Progenitor cell of endocrine pancreas (in vitro differentiated cells): ENCODE data around the genes GALP, ZNF667, ZNF17, ZNF329 and ZNF324B.

DNA sequence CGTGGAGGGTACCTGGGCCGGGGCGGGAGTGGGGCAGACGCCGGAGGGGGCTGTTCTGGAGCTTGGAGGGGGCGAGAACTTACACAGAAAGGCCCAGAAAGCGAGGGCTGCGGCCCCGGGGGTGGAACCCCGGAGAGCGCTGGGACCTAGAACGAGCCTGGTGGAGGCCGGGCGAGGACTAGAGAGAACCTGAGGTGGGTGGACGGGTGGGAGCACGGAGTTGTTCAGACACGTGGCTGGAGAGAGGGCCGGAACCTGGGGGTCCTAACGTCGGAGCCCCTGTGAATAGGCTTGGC lies 332 bp downstream of the ZNF581 start:
- PRO-cap = no peak

DNA sequence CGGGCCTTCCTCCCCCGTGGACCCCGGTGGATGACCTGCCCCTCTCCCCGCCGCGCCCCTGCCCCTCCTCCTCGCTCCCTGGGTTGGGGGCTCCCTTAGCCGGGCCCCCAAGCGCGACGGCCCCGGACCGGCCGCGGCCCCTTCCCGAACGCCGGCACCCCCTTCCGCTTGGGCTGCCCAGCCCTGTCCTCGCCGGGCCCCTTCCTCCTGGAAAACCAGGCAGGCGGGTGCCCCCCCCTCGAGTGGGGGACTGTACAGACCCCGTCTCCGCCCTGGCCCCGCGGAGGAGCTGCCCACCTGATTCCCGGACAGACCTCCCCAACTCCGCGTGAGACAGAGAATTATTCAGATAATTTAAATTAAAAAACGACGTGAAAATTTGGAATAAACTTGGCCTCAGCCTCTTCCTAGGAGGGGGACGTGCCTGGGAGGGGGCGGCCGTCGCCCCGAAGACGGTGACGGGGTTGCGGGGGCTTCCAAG lies 2.0 kb upstream of the U2AF2 start:
- PRO-cap = no peak

DNA sequence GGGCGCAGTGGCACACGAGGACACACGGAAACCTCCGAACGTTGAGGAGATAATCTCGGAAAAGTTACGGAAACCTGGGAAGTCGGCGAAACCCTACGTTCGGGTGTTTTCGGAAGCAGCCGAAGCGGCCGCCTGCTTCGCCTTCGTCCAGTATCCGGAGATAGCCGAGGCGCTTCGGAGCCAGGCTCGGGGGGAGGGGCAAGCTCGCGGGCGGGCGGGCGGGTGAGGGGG lies 218 bp upstream of the U2AF2 start:
- PRO-cap = bidirectional peak, plus-strand start outside the sequence, minus-strand start at position 152 of the sequence

DNA sequence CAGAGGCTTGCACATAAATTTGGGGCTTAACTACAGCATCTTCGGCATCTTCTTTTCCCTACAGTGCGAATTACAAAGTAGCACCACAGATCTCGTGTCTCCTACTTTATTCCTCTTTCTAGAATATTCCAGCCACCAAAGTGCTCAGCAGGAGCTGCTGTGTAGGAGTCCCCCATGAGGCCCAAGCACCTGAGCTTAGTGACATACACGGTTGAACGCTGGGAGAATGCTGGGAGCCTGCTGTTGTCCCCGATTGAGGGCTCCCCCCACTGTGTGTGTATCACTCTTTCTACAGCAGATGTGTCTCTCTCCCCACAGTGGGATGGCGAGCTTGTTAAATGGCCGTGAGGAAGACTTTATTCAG lies 22.5 kb downstream of the EPN1 start:
- PRO-cap = no peak

GRCh38 chr19:56142126-56142802 lies 1.2 kb downstream of the ZNF444 start:
- PRO-cap = bidirectional peak, plus-strand start at chr19:56142525, minus-strand start at chr19:56142223; bidirectional peak, plus-strand start at chr19:56142747, minus-strand start at chr19:56142578

- PRO-cap = no peak
Measured at GRCh38 chr19:56175673-56176250, at the start of gene GALP. Gene GALP (plus strand): TSS chr19:56176008.

- PRO-cap = no peak
Measured at GRCh38 chr19:56477060-56477664, at the start of gene ZNF667. Gene ZNF667 (minus strand): TSS chr19:56477345.

DNA sequence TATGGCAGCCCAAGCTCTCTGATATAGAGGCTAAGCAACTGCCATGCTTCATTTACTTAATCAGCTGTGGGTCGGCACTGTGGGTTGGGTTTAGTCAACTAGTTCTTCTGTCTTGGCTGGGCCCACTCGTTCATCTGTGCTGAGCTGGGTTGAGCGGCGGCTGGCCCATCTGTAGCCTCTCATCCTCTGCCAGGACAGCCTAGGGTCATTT lies 6.5 kb upstream of the ZNF835 start:
- PRO-cap = no peak

DNA sequence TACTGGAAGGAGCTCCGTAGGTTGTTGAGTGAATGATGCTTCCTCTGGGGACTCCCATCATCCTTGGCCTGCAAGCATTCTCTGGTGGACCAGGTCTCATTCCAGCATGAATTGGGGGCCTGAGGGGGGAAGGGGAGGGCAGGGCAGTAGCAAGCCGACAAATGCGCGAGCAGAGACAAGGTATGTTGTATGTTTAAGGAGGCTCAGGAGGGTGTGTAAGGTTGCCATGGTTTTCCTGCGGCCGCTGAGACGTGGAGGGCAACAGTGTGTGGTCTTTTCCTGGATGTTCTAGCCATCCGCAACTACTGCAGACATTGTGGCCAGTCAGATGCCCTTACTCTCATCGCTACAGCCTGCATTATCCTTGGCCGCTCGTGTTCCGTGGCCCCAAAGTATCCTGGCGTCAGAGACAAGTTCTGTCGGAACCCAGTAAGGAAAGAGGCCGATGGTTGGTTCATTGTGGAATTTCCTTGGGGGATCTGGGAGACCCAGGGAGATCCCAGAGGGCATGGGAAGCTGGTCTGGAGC lies 883 bp downstream of the ZNF264 start:
- PRO-cap = unidirectional peak, minus-strand start at position 78 of the sequence

DNA sequence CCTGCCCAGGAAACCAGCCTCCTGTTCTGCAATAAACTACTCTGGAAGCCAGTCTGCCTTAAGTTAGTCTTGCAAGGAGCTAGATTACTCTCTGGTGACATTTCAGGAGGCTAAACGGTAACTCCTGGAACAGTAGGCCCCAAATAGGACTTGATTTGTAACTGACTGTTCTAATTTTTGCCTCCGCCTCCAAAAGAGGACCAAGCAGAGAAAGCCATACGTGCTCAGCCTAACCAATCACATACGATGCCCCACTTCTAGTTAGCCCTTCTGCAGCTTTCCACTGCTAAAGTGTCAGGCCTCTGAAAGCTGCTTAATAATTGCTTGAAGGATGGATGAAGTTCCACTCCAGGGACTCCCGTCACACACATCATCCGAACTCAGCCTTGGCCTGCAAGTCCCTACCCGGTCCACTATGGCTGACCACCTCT lies 751 bp downstream of the ZNF805 start:
- PRO-cap = no peak

DNA sequence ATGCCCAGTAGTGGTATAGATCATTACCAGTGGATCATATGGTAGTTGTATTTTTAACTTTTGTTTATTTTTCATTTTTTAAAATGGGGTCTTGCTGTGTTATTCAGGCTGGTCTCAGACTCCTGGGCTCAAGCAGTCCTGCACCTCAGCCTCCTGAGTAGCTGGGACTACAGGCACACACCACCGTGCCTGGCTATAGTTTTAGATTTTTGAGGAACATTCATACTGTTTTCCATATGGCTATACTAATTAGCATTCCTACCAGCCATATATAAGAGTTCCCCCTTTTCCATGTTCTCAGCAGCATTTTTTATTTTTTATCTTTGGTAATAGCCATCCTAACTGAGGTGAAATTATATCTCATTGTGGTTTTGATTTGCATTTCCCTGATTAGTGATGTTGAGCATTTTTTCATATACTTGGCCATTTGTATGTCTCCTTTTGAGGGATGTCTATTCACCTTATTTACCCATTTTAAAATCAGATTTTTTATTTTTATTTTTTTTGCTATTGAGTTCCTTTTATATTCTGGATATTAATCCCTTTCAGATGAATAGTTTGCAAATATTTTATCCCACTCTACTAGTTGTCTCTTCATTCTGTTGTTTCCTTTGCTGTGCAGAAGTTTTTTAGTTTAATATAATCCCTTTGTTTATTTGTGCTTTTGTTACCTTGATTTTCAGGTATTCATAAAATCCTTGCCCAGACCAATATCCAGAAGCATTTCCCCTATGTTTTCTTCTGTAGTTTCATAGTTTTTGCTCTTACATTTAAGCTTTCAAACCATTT lies 14.0 kb downstream of the ZNF460 start:
- PRO-cap = no peak

DNA sequence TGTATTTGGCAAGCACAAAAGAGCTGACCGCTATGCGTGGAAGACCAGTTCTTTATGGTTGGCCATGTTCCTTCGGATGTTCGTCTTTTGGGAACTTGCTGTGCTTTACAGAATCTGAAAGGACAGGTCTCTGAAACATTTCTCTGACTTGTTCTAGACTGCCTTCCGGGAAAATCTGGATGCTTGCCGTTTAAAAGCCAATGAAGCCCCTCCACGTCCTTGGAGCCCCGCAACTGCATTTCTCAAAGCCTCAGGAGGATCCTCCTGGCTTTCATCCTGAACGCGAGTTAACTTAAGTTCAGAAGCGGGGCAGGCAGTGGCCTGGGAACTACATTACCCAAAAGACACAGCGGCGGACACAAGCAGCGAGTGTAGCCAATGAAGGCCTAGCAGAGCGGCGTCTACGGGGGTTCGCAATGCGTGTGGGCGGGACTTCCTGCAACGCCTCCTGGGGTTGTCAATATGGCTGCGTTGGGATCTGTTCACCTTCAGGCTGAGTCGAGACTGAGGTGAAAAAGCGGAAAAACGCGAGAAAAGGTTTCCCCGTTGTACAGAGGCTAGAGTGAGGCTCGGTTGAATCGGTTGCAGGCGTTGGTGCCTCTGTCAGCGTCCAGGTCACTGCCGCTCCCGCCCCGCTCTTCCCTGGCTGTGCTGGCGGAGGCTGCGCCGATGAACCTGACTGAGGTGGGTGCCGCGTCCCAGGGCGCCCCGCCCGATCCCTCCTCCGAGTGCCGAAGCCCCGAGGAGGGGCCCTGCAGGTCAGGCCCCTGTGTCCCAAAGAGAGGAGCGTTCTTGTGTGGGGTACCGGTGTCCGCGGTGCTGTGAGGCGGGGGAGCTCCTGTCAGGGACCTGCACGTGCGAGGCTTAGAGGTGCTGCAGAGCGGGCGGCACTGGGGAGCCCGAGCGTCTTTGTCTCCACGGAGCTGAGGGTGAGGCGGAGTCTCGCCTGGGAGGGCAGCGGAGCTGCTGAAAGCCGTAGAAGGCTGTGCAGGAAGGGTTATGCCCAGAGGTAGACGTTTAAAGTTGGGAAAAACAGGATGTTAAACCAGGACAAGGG lies at the start of gene ZNF17:
TSS of gene ZNF17 (plus strand) at position 439 of the 1,057 bp plus-strand sequence.
- PRO-cap = bidirectional peak, plus-strand start at position 460 of the sequence, minus-strand start at position 289 of the sequence; bidirectional peak, plus-strand start at position 666 of the sequence, minus-strand start at position 677 of the sequence

DNA sequence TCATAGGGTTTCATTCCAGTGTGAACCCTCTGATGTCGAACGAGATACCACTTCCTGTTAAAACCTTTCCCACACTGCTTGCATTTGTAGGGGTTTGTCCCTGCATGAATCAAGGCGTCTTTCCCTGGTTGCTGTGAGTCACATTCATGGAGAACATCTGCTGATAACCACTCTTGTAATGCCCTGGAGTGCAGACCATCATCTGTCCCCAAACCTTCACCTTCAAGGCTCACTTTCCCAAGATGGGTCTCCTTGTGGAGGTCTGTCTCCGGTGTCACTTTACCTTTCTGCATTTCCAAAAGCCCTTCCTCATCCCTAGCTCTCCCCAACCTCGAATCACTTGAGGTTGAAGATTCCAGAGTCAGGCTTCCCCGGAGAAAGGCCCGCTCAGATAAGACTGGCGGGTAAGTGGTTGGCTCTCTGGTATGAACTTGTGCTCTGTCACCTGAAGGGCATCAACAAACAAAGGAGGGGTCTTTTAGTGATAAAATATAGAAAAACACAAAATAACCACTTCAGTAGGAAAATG lies 12.1 kb downstream of the ZNF550 start:
- PRO-cap = no peak

GRCh38 chr19:57560214-57560742 lies 615 bp upstream of the ZNF550 start:
- PRO-cap = no peak

DNA sequence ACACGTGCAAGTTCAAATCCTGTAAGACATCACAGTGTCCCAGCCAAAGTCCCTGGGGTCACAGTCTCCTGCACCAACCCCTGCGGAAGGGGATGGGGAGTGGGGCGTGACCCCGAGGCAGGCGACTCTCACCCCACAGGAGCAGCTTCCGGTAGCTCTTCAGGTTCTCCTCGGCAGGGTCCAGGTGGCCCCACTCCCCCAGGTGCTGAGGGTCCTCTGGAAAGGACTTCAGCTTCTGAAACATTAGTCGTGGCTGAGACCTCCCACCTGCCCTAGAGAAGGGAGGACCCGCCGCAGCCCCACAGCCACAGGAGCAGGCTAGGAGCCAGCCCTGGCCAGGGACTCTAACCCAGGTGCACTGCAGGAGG lies 11.3 kb downstream of the ZSCAN18 start:
- PRO-cap = no peak

DNA sequence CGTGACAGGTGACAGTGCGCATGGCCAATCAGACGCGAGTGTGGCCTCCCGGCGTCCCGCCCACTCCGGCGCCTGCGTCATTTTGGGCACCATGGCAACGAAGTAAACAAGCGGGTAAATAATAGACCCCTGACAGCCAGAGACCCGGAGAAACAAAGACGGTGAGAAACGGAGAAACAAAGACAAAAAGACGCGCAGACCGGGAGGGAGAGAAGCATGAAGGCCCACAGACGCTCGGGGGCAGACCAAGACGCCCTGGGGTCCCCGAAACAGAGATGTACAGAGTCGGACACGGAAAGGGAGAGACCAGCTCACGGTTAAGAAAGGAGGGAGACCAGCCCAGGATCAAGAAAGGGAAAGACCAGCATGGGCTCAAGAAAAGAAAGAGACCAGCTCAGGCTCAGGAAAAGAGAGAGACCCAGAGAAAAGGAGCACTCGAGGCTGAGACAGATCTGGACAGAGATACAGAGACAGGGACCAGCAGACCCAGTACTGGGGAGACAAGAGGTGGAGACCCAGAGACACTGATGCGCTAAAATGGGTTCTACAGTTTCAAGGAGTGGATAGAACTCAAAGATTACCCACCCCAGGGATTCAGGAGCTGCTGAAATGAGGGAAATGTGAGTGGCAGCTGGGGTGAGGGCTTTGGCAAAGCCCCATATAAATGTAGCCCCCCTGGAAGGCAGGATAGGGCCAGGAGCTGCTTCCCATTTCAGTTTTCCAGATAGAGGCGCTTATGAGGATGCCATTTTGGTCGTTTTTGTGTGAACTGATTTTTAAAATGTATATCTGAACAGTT lies 496 bp upstream of the ZSCAN18 start:
- PRO-cap = bidirectional peak, plus-strand start at position 185 of the sequence, minus-strand start outside the sequence

DNA sequence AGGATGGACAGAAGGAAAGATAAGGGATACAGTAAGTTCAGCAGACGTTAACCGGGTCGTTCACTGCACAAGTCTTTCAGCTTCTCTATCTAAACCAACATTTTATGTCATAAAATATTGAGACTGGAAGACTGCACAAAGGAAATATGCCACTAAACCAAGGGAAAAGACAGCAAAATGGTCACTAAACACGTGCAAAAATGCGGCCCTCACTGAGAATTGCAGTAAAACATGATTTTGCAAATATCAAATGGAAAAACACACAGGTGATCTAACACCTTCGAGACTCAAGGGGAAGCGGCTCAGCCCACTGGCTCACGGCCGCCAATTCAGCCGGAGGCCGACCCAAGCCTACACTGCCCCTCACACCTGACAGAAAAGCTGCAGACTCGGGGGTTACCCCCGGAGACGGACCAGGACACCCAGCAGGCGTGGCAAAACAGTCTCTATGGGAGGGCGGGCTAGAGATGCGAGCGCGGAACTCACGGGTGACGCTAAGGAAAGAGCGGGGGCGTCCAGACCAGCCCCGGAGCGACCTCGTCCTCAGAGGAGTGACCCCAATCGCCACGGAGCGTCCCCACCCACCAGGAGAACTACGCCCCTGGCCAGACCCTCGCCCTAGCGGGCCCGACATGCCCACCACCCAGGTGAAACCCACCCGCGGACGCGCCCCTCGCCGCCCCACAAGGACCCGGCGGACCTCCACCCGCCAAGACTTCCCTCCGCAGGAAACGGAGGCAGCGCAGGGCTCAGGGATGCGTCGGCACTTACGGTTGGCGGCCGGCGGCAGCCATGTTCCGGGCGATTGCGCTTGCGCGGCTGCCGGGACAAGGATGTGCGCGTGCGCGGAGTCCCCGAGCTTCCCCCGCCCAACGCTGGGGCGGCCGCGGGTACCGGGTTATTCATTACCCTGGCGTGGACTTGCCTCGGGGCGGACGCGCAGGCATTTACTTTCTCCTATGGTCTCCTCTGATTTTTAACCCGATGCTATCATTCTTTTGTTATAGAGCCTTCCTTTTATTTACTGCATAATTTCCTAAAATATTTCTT lies at the start of gene ZNF329:
TSS of gene ZNF329 (minus strand) at position 809 of the 1,050 bp plus-strand sequence.
- PRO-cap = bidirectional peak, plus-strand start at position 386 of the sequence, minus-strand start at position 329 of the sequence; bidirectional peak, plus-strand start at position 585 of the sequence, minus-strand start at position 553 of the sequence; bidirectional peak, plus-strand start at position 905 of the sequence, minus-strand start at position 807 of the sequence

- PRO-cap = no peak
Measured at GRCh38 chr19:58385653-58386244, 1.3 kb upstream of the RPS5 start.

GRCh38 chr19:58451131-58452364 lies at the start of gene ZNF324B:
Gene ZNF324B (plus strand): TSS chr19:58451622.
- PRO-cap = bidirectional peak, plus-strand start at chr19:58451665, minus-strand start at chr19:58451424; unidirectional peak, plus-strand start at chr19:58451838

DNA sequence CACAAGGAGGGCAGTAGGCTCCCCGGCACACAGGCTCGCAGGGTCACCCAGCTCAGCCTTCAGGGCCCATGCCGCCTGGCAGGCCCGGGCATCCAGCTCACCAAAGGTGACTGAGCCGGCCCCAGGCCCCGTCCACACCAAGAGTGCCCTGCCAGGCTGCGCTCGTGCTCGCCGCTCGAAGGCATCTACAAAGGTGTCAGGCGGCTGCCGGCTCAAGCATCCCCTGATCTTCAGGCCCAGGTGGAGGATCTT lies 447 bp downstream of the SLC27A5 start:
- PRO-cap = no peak